Renal cortical epithelial cell (primary cell): ENCODE measurements around the genes UBE2I, TELO2 and TMEM204.

GRCh38 chr16:705345-705663 lies 297 bp downstream of the FBXL16 start:
- RRBS: under 1% methylated on average over 9 of the region's 45 CpGs

GRCh38 chr16:727448-728110 lies 673 bp downstream of the HAGHL start:
- RRBS: 1% methylated on average over 32 of the region's 62 CpGs

DNA sequence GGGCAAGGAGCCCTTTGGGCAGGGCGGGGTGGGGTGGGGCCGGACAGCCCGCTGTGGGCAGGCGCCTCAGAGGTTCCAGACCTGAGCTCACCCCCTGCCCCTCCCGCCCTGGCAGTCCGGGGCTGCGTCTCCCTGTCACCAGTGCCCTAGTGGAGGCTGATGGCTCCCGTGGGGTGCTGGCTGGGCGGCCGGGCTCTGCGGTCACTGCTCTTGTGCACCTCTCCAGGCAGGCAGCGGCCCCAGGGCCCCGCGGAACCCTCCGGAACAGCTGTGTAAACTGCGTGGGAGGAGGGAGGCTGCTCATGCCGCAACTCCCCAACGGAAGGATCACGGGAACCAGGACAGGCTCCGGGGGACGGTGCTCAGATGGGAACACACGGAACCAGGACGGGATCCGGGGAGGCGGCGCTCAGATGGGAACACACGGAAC lies 73.8 kb upstream of the GNG13 start:
- RRBS: 68% methylated on average over 15 of the region's 27 CpGs

DNA sequence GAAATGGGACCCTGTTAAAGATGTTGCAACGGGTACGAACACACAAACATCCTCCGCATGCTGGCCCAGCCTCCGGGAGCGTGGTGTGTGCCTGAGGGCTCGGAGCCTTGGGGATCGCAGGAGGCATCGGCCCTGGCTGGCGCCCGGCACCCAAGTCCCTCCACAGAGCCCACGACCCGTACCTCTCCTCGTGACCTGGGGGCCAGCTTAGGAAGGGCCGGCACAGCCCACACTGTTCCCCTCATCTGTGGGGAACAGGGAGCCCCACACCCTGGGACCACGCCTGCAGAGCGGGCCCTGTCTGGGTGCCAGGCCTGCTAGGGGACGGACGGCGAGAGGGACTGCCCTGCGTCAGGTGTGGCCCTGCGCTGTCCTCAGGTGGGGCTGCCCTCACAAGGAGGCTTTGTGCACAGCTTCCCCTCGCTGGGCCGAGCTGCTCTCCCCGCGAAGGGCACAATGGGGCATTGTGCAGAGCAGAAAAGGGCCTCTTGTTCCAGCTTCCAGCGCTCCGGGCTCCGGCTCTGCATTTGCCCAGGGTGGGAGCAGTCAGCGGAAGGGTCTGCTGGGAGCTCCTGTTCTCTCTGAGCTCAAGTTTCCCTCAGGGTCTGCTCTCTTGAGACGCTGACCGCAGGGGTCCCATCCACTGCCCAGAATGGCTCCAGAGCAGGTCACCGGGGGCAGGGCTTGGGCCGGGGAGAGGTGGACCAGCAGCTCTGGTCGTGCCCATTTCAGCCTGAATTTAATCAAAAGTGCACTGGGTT lies 1.7 kb upstream of the LMF1 start:
- RRBS: 90% methylated on average over 13 of the region's 34 CpGs

DNA sequence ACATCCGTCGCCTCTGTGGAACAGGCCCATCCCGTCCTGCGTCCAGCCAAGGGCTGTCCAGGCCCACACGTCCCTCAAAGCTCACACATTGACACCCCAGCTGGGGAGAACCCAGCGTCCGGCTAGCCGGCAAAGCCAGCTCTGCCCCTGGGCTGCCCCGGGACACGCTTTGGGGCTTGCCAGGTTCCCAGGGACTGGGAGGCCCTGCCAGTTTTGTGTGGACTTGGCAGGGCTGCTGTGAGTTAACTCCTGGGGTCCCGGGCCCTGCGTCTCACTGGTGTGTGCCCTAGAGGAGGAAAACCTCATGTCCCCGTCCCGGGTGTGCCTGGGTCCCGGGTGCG lies 6.3 kb downstream of the SOX8 start:
- RRBS: 91% methylated on average over 6 of the region's 16 CpGs

DNA sequence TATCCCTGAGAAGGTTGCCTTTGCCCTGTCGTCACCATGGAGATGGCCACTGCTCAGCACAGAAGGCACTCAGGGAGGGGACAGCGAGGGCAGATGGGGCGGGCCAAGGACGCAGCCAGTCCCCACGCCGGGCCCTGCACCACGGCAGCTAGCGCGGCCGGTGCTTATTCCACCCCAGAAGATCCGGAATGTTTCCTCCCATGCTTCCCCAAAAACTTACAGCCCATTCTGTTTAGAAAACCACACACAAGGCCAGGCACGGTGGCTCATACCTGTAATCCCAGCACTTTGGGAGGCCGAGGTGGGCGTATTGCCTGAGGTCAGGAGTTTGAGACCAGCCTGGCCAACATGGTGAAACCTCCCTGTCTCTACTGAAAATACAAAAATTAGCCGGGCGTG lies 42.8 kb downstream of the SOX8 start:
- RRBS: no CpG with 5 or more reads among the region's 16 CpGs

DNA sequence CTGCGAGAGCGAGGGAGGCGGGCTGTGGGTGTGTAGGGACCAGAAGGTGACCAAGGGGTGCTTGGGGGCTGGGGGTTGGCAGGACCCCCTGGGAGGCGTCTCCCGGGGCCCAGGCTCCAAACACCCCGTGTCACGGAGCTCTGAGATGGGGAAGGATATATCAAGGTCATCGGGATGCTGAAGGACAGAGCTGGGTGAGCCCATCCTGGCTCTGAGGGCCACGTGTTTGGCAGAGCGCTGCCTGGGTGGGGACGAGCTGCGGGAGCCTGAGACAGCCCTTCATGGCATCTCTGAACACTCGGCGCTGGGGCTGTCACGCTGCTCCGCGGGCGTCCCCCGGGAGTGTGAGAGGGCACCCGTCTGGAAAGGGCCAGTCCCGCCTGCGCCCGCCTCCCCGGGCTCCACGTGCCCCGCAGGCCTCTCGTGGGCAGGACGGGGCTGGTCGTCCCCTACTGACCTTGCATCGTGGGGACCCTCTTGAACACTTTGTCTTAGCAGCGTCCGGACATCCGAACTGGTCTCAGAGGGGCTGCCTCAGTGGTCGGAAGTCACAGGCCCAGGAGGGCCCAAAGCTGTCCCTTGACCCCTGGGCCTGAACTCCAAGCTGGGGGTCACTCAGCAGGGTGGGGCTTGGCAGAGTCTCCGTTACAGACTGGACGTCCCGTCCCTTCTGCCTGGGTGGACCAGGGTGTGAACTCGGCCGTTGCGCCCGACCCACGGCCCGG lies 4.4 kb downstream of the CACNA1H start:
- RRBS: 86% methylated on average over 8 of the region's 43 CpGs

DNA sequence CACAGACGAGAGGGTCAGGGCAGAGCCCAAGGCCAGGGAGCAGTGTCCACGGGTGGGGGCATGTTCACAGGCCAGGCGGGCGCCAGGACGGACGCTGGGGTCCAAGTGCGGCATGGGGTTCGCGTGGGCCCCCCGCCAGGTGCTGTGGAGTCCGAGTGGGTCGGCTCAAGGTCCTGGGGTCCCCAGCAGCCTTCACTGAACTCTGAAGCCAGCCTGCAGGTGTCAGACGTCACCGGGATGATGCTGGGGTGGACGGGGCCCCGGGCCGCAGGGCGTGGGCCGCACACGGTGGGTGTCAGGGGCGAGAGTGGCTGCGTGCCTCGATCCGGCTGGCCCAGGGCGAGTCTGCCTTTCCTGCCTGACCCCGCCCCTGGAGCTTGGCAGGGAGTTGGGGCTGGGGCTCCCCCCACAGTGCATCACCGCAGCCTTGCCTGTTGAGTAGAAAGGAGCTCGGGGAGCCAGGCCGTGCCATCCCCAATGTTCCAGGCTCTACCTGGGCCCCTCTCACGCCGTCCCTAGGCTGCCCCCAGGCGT lies 19.0 kb downstream of the CACNA1H start:
- RRBS: 81% methylated on average over 9 of the region's 32 CpGs

DNA sequence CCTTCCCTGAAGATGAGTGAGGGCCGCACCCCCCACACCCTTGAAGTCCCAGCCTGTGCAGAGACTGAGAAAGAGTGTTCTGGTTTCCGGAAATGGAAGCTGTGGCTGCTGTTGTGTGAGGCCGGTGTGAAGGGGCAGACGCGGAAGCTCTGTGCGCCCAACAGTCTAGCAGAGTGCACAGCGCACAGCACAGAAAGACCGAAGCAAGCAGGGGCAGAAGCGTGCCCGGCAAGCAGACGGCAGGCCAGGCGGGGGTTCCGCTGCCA lies 16.8 kb downstream of the TPSG1 start:
- RRBS: 94% methylated on average over 4 of the region's 13 CpGs

DNA sequence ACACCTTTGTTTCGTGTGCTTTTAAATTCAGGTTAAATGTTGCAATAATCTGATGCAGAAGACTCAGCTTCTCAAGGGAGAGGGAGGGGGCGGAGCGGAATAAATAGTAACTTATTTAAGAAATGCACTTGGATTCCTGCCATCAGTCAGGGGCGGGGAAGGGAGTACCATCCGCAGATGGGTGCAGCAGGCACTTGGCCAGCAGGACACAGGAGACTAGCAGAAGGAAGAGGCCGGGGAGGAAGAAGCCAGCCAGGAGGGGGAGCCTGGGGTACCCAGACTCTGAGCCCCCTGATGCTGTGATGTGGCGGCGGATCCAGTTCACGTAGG lies 3.5 kb downstream of the TPSG1 start:
- RRBS: no CpG with 5 or more reads among the region's 9 CpGs

DNA sequence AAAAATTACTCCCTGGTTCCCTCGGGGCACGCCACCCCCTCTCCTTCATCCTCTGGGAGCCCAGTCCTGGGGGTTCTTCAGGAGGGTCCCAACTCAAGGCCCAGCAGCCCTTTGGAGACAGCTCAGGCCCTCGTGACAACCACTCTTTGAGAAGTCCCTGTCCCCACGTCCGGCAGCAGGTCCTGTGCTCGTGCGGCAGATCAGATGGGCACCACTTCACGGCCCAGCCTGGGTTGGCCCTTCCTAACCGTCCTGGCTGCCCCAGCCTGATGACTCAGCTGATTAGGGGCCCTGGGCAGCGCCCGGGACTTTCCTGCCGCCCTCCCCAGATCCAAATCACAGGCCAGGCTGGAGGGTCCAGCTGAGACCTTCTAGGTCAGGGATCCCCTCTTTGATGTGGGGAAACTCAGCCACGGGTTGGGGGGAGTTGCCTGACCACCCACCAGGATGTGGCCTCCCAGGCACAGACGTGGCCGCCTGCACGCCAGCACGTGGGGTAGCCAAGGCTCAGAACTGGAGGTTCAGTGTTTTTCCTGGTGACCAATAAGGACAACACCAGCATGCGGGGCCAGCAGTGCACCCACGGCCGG lies 619 bp upstream of the TPSG1 start:
- RRBS: no CpG with 5 or more reads among the region's 20 CpGs

DNA sequence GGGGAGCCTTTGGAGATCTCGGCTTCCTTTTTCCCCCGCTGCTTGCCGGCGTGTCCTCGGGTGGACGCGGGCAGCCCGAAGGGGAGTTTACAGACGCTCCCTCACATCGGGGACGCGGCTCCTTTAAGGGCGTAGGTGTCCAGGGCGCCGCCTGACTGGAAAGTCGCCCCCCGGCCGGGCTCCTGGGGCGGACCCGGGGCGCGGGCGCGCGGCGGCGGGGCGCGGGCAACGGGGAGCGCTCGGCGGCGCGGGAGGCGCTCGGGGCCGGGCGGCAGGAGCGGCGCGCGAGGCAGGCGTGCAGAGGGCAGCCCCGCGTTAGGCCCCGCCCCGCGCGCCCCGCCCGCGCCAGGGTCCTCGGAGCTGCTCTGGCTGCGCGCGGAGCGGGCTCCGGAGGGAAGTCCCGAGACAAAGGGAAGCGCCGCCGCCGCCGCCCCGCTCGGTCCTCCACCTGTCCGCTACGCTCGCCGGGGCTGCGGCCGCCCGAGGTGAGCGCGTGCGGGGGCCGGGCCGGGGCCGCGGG lies at the start of gene UBE2I:
Gene UBE2I (plus strand): TSS at position 348 of the 520 bp plus-strand sequence.
- RRBS: 2% methylated on average over 39 of the region's 81 CpGs

GRCh38 chr16:1319475-1319898 lies 10.1 kb downstream of the UBE2I start:
- RRBS: no CpG with 5 or more reads among the region's 15 CpGs

DNA sequence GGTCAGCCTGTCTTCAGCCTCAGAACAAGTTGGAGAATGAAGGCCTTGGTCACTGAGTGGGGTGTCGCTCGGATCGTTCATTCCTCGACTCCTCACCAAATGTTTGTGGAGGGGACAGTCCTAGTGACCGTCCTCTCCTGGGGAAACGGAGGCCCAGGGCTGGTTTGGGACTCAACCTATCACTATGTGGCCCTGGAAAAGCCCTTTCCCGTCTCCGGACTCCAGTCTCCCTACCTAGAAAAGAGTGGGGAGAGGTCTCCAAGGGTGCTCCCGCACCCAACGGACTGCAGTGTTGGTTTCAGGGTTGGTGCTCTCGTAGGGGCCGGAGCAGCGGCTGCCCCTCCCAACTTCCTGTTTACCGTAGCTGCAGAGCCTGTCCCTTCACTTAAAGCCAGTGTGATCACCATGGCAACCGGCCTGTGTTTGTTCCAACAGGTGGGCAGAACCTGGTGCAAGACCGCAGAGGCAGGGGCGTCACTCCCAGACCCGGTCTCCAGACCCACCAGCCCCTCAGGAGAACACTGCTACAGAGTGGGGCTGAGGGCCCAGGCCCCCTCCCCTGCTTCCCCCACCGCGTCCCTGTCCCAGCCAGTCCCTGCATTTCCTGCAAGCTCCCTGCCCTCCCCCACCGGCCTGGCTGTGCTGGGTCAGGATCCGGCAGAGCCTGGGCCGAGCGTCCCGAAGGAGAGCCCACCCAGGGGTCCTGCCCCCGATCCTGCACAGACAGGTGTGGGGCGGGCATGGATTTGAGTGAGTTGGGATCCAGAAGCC lies 1.7 kb upstream of the BAIAP3 start:
- RRBS: 3% methylated on average over 6 of the region's 27 CpGs

DNA sequence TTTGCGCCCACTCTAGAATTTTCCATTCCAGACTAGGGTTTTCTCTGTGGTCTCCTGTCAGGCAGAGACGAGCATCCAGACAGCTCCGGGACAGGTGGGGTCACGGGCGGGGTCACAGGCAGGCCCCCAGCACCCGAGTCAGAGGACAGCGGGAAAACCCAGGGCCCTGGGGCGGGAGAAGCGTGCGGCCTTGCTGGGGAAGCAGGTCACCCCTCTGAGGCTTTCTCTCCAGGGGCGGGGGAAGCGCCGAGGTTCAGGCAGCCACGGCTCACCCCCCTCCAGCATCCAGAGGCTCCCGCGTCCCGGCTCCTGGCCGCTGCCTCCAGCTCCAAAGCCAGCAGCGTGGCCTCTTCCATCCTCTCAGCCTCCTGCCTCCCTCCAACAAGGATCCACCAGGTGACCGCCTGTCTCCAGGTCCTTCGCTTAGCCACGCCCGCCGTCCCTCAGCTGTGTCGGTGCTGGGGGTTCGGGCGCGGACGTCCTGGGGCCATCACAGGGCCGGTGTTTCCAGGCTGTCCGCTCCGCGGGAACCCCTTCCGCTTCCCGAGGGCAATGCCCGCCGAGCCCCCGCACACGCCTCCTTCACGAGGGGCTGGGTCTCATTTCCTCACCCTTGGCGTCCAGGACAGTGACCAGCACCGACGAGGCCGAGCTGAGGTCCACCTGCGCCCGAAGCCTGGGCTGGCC lies 2.9 kb upstream of the PERCC1 start:
- RRBS: 90% methylated on average over 3 of the region's 46 CpGs

- RRBS: no CpG with 5 or more reads among the region's 44 CpGs
Observed at GRCh38 chr16:1452267-1453130, 8.1 kb upstream of the CCDC154 start.

GRCh38 chr16:1458652-1459656 lies 14.6 kb upstream of the CCDC154 start:
- RRBS: no CpG with 5 or more reads among the region's 39 CpGs

GRCh38 chr16:1470847-1471871 lies 3.7 kb downstream of the CLCN7 start:
- RRBS: no CpG with 5 or more reads among the region's 28 CpGs

GRCh38 chr16:1492783-1493703 lies at the start of gene TELO2:
TSS of gene TELO2 (plus strand) at chr16:1493360.
- RRBS: 2% methylated on average over 24 of the region's 89 CpGs

GRCh38 chr16:1533092-1533852 lies at the start of gene TMEM204:
TSS of gene TMEM204 (plus strand) at chr16:1533666.
- RRBS: 92% methylated on average over 8 of the region's 26 CpGs